Metastatic Liver Carcinoma in the Lung (tissue), 2 donors: ENCODE measurements around the gene MPO.

GRCh38 chr17:57915155-57916048, 39.8 kb downstream of the CUEDC1 start:
- PRO-cap, 2 experiments, result no peak in any of the 2 experiments

- PRO-cap, 2 experiments, result no peak in any of the 2 experiments
Observed at GRCh38 chr17:57927247-57927808, 27.9 kb downstream of the CUEDC1 start.

DNA sequence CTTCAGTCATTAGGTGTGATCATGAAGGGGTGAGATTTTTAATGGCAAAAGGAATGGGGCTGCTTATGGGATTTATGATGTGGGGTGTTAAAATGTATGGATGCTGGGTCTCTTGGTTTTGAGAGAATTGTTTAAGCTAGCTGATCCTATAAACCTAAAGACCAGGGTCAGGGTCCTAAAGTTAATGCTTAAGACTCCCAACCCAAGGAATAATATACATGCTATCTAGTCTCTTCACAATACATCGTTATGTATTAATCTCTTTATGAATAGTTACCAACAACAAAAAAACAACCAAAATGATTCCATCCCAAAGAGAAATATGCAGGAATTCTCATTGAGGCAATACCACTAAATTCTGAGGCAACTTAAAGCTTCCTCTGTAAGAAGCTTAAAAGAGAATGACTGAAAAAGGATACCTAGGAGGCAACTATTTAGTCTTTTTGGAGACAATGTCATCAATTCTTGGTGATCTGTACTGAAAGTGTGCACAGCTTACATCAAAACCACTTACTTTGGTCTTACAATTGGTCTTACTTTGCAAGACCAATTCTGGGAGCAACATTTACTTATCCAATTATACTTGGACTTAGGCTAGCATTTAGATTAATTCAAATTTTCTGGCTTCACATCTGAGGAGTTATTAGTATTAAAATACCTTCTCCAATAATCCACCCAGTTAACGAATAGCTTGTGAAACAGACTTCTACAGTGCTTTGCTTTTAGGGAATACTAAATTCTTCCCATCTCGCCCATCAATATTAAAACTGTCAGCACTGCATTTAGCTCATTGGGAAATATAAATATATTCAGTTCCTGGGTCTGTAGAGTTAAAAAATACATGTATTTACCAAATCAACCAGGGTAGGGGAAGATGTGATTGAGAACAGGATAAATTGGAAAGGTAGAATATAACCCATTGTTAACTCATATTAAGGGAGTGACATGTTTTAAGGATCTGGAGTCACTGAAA, 8.9 kb upstream of the VEZF1 start:
- PRO-cap, 2 experiments, result no peak in any of the 2 experiments

DNA sequence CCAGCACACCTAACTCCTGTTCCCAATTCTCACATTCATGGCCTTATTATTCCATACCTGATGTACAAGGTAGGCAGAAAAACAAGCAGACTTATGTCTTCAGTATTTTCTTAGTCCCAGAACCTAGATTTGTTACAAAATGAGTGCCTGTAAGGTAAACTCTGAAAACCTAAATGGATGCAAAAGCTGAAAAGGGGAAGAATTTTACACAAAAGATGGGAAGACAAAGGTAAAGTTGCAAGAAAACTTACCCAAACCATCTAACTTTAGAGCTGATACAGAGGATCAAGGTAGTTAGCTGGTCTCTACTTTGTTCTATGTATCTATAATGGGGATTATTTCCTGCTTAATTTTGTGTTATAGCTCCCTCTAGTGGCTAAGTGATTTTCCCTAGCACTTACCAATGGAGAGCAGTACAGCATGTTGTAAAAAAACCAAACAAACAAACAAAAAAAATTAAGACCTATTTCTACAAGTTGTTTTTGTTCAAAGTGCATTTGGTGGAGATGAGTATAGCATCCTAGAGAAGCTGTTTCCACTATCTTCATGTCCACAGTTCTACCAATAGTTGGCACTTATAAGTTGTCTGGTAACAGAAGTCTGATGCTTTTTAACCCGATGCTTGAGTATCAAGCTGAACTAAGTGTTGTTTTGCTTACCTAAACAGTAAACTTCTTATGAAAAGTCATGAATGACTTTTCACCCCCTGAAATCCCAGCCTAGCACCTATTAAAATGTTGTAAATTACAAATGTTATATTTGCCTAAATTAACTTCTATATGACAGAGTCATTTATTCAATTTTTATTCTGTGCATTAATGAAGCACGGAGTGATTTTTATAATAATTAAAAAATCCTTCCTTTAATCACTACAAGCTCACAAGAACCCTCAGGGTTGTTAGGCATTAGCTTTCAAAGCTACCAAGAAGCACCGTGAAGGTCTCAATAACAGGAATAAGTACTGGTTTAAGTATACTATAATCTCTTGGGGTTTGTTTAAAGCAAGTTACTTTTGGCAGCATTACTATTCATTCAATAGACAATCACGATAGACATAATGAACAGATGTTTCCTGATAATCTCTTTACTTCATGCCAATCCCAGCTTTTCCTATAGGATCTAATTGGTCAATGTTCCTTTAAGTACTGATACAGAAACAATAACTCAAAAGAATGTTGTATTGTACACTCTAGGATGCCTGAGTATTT, 7.3 kb downstream of the SRSF1 start:
- PRO-cap, 2 experiments, result no peak in any of the 2 experiments

DNA sequence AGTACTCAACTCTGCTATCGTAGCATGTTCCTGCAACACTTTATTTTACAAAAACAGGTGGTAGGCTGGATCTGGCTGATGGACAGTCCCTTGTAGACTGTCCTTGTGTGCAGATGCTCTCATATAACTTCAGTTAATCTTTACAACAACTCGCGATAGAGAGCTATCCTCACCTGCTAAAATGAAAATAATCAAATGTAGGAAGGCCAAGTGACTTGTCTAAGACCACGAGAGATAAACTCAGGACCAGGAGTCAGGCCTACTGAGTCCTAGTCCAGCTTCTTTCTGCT, 3.0 kb downstream of the DYNLL2 start:
- PRO-cap, 2 experiments, result no peak in any of the 2 experiments

DNA sequence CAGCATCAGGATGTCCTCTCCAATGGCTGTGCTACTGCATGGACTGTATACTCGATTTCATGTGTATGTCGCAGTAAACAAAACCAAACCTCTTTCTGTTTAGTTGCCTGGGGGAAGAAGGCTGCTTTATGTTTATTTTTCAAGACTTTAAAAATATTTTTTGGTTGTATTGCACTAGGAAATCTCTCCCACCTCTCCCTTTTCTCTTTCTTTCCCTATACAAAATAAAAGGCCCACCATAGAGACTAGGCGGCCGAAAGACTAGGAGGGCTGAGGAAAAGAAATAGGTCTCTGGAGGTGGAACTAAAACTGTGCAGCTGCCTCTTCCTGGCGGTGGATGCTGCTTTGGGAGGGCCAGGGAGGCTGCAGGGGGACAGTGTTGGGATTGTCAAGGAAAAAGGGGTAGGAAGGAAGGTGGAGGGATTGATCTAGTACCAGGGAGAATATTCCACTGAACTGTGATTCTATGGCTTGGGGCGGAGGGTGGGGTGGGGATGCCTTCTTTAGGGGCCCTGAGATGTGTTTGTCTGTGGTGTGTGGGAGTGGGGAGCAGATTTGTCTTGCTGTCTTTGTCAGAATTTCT, 6.2 kb downstream of the DYNLL2 start:
- PRO-cap, 2 experiments, result no peak in any of the 2 experiments

DNA sequence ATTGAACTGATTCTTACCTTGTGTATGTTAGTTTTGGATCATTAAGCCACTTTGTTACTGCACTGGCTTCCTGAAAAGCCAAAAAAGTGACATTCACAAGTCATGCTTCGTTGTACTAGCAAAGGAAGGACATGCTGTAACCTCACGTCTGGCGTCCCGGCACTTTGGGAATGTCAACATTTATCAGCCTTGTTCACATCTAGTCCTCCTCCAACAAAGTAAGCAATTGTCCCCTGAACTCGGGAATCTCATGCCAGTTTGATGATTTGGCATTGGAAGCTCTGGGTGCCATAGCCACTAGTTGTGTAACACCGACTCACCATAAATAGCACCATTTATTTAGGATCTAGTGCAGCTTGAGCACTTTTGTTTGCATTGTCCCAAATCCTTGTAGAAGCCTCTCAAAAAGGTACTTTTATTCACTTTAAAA, 802 bp upstream of the MKS1 start:
- PRO-cap, 2 experiments, result no peak in any of the 2 experiments

DNA sequence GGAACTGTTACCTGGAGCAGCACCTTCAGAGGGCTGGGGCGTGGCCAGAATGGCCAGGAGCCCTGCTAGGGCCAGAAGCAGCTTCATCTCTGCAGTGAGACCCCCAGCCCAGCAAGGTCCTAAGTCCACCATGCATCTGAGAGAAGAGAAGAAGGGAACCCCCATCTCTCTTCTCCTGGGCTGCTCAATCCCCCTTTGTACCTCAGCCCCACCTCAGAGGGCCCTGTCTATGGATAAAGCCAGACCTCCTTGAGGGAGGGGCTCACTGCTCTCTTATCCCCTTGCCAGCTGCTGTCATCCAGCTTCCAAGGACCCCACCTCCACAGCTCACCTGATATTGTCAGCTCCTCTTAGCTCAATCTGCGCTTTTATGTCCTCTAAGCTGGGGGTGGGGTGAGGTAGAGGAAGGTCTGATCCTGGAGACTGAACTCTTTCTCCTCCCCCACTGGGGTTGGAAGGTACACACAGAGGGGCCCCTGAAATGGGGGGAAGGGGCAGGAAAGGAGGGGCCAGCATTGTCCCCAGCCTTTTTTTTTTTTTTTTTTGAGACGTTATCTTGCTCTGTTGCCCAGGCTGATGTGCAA, at the start of gene MPO:
MPO (minus strand) TSS at position 342 of the 584 bp plus-strand sequence.
- PRO-cap, 2 experiments, result no peak in any of the 2 experiments

GRCh38 chr17:58311337-58312117, 17.1 kb downstream of the TSPOAP1 start:
- PRO-cap, 2 experiments, result no peak in any of the 2 experiments

DNA sequence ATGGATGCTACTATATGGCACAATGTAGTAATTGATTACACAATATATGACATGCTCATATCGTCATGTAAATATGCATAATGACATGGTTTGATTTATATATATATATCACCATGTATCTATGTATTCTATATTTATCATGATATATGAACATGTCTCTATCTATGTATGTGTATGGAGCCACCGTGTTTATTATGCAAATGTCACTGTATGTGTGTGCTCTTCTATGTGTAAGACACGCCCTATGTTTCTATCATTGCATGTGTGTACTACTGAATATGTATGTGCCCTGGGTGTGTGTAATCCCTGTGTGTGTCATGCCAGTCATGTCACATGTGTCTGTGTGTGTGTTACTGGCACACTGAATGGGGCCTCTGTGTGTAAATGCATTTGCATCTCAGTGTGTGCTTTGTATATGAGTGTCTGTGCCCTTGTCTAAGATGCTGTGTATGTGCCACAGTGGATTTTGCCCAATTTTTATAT, 1.5 kb upstream of the TSPOAP1 start:
- PRO-cap, 2 experiments, result no peak in any of the 2 experiments

DNA sequence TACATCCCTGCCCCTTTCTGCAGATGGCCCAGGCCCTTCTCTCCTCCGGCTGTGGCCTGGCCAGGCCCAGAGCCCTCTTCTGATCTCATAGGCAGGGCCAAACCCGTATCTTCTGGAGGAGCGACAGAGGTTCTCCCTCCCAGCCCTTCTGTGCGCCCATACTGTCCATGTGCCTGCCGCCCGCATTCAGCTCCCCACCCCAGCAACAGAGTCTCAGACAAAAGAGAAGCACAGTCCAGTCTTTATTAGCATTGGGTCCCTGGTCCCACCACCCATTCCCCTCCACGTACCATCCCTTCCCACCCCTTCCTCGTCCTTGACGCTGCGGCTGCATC, 2.0 kb upstream of the TSPOAP1 start:
- PRO-cap, 2 experiments, result no peak in any of the 2 experiments

GRCh38 chr17:58364152-58364669, 12.2 kb upstream of the SUPT4H1 start:
- PRO-cap, 2 experiments, result no peak in any of the 2 experiments

DNA sequence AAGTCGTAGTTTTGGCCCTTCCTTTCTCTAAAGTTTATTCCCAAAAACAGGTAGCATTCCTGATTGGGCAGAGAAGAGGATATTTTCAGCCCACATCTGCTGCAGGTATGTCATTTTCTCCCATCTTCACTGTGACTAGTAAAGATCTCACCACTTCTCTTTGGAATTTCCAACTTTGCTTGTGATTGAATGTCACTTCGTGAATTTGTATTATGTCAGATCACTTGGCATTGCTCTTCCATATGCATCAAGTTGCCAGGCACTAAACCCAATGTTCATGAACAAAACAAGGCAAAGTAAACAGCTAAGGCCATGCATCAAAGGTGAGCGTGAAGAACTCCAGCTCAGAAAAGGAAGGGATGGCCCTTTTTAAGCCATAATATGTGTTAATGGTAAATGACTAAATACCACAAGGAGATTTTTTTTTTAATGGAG, 1.6 kb downstream of the RNF43 start:
- PRO-cap, 2 experiments, result no peak in any of the 2 experiments

DNA sequence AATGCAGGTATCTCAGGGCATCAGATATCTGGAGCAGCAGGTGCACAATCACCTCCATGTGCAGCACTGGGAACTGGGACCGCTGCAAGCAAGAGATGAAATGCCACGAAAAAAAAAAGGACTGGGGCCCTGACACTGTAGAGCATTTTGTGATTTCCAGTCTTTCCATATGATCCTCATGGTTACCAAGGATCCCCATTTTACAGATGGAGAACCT, 67.0 kb upstream of the SEPTIN4 start:
- PRO-cap, 2 experiments, result peak in 1 of 2 experiments; most common plus-strand start position 113 of the sequence (in 1)

- PRO-cap, 2 experiments, result peak in 2 of 2 experiments; most common plus-strand start chr17:58632140 (in 1); most common minus-strand start chr17:58631836 (in 2)
Observed at GRCh38 chr17:58631103-58632257, 60.4 kb downstream of the IGBP1C start.

DNA sequence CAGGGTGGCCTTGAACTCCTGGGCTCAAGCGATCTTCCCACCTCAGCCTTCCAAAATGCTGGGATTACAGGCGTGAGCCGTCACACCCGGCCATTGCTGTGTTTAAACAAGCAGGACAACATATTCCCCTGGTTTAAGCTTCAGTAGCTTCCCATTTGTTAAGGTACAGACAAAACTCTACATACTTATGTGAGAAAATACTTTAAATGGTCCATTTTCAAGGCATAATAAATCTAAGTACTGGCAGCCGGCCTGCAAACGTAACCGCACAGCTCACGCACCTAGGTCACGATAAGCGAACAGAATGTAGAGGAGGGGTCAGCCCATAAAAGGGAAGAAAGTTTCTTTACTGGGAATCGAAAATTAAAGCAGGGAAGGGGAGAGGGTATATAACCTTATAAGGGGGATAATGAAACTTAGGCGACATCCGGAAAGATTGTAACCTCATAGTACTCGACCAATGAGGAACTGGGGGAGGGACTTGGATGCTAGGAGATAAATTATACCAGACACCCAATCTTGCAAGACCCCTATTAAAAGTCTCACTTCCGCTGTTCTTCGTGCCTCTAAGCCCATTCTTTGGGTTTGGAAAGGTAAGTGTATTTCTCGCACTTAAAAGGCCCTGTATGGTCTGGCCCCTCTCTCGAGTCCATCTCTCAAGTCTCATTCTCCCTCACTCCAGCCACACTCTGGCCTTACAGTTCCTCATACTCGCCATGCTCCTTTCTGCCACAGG, 59.3 kb downstream of the IGBP1C start:
- PRO-cap, 2 experiments, result no peak in any of the 2 experiments

DNA sequence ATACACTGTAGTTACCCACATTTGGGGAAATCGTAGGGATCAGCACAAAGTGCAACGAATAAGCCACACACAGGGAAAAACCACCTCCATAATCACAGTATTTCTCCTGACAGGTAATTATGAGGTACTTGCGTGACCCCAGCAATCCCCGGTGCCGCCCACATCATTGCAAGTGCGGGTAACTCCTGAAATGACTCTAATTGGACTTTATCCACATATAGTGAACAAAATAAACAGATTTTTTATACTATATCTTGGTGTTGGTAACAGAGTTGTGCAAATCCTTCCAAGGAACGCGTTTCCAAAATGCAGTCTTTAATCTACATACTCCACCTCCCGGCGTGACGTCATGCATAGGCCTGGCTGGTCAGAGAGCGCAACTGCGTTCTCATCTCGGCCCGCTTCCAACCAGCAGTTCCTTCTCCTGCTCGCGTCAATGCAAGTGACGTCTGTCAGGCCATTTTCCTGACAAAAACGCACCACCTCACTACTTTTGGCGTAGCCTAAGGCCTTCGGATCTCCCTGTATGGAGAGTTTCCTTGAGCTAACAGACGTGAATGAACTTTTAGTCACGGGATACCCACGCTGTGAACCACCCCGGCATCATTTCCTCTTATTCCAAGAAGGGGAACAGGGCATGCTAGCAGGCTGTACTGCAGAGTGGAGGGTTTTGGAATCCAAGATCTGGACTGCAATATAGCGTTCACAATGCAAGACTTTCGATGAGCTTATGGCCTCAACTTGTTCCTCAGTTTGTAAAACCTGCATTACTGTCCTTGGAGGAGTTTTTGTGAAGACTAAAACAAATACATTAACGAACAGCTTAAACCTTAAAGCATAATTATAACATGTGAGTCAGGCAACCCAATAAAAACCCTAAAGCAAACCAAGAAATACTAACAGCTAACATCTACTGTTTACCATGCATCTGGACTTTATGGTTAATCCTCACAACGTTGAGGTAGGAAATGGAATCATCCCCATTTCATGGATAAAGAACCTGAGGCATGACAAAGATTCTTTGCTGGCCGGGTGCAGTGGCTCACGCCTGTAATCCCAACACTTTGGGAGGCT, 24.9 kb downstream of the IGBP1C start:
- PRO-cap, 2 experiments, result peak in 2 of 2 experiments; most common plus-strand start position 621 of the sequence (in 2); most common minus-strand start position 301 of the sequence (in 1)

DNA sequence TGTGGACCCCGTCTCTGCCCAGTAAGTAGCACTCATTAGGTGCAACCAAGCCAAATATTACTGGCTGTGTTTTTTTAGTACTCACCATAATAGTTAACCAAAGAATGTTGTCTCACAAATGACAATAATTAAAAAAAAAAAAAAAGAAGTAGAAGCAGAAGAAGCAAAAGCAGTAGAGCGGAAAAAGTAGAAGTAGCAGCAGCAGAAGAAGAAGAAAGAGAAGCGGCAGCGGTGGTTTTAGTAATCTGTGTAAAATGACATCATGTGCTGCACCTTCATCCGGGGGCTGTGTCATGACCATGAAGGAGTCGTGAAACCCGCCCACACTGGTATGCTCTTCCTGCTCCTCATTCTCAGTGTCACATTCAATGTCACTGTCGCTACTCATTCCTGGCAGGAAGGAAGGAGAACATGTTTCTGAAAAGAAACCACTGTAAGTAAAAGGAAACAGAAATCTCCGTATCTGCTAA, 105.3 kb downstream of the TRIM37 start:
- PRO-cap, 2 experiments, result peak in 2 of 2 experiments; most common plus-strand start position 364 of the sequence (in 1); most common minus-strand start position 214 of the sequence (in 2)

DNA sequence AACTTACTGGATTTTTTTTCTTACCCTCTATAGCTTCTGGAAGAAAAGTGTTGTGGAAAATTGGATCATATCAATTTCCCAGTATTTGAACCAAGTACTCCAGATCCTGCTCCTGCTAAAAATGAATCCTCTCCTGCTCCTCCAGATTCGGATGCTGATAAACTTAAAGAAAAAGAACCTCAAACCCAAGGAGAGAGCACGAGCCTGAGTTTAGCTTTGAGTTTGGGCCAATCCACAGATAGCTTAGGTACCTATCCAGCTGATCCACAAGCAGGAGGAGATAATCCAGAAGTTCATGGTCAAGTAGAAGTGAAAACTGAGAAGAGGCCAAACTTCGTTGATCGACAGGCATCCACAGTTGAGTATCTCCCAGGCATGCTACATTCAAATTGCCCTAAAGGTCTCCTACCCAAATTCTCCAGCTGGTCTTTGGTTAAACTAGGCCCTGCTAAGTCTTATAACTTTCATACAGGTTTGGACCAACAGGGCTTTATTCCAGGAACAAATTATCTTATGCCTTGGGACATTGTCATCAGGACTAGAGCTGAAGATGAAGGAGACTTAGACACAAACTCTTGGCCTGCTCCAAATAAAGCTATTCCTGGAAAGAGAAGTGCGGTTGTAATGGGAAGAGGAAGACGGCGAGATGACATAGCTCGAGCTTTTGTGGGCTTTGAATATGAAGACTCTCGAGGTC, 3.0 kb downstream of the SMG8 start:
- PRO-cap, 2 experiments, result no peak in any of the 2 experiments

GRCh38 chr17:59330130-59331049, 1.1 kb upstream of the YPEL2 start:
- PRO-cap, 2 experiments, result peak in 2 of 2 experiments; most common plus-strand start chr17:59330827 (in 1); most common minus-strand start chr17:59330717 (in 2)